Hair follicular keratinocyte (primary cell): ENCODE results near the gene STAT4.

DNA sequence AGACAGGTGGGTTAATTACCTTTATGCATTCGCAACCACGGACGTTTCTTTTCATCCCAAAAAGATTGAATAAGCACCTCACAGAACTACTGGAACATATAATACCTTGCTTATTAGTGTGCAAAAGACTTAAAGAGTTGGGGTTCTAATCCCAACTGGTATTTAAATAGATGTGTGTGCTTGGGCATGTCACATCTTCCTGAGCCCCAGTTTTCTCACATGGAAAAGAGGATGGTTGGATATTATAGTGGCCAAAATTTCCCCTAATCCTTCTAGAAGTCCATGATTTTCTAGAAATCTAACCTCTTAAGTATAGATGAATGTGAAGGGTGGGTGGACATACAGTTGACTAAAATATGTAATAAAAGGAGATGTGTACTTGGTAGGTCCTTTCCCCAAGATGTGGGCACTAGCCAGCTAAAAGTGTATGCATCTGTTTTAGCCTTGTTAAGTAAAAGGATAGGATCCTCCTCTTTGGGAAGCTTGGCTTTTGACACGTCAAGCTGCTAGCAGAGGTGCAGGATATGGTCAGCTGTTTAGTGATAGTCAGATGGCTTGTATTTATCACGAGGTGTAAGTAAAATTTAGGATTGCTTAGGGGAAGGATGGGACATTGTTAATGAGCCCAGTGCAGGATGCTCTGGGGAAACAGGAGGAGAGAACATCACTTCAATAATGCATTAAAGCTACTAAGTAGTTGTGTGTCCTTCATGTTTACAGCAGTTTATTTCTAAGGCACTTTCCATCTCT, 1.3 kb downstream of the MFSD6 start:
- RAMPAGE, long total RNA = no peak

DNA sequence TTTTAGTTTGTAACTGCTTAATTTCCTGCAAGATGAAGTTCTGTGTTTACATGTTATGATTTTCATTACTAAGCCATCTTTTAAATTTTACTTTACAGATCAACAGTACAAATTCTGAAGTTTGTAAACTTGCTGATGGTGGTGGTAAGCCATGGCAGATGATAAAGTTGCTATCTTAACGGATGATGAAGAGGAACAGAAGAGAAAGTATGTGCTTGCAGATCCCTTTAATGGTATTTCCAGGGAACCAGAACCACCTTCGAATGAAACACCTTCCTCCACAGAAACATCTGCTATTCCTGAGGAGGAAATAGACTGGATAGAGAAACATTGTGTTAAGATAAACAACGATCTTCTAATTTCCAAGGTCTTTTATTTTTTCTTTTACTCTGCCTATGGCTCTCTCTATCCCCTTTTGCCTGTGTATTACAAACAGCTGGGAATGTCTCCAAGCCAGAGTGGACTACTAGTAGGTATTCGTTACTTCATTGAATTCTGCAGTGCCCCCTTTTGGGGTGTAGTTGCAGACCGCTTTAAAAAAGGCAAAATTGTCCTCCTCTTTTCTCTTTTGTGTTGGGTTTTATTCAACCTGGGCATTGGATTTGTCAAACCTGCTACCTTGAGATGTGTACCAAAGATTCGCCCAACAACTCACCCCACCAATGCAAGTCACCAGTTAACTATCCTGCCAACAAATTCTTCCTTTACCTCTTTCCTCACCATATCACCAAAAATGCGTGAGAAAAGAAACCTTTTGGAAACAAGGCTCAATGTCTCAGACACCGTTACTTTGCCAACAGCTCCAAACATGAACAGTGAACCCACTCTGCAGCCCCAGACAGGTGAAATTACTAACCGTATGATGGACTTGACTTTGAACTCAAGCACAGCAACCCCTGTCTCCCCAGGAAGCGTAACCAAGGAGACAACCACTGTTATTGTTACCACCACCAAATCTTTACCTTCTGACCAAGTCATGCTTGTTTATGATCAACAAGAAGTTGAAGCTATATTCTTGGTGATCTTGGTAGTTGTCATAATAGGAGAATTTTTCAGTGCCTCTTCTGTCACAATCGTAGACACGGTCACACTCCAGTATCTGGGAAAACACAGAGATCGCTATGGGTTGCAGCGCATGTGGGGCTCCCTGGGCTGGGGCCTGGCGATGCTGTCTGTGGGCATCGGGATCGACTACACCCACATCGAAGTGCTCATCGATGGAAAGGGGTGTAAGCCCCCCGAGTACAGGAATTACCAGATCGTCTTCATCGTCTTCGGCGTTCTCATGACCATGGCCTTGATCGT, 28.2 kb downstream of the MFSD6 start:
- RAMPAGE, long total RNA = no peak

GRCh38 chr2:190467410-190468122, 59.4 kb downstream of the MFSD6 start:
- RAMPAGE, long total RNA = no peak

DNA sequence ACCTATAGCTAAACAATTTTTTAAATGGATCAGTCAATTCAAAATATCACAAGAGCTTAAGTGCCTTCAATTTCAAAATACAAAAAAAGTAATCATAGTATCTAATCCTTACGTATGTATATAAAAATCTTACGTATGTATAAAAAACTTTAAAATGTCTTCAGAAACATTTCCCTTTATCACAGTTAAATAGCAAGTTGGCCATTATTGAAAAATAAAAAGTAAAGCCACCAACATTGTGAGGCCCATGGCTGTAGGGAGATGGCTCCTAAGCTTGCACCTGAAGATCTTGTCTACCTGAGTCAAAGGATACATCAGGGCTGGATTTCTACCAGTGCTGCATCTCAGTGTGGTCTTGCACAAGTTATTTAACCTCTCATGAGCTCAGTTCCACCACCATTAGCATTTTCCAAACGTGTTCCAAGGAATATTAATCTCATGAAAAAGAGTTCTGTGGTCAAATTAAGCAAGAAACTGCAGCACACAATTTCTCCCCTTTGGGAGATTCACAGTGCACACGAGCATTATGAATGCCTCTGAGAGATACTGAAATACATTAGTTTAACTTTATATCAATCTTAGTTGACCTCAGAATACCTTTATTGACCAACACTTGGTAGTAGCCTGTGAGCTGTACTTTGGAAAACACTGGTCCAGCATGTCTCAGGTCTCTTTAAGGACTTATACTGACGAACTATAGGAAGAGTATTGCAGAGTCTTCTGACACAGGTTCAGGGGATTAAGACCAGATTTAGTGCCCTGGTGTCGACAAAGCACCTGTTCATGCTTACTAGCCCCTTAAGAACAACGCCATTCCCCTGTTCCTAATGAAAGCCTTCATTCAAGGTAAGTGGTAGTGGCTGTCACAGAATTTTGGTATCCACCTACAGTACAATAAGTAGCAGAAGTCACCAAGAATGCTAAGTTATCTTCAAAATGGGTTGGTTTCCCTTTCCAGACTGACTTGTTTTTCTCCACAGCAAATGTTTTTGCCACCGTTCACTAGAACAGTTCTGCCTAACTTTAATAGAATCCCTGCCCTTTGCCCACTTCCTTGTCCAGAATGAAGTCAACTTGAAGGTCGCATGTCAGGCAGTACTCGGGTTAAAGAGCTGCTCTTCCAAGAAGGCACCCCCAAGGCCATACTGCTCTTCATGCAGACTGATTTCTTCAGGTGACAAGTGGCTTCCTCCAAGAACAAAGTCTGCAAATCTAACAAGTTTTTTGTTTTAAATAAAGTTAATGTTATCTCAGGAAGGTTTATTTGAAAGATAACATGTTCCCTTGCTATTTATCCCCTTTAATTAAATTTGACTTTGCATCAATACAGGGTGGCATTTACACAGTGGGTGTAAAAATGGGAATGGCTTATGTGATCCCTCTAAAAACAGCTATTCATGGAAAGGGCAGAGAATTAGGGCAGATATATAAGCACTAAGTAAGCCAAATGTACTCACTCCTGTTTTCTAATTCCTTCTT, 25.9 kb downstream of the NEMP2 start:
- RAMPAGE, long total RNA = no peak

- RAMPAGE, long total RNA = no peak
Observed at GRCh38 chr2:190578304-190579242, 44.1 kb upstream of the NEMP2 start.

DNA sequence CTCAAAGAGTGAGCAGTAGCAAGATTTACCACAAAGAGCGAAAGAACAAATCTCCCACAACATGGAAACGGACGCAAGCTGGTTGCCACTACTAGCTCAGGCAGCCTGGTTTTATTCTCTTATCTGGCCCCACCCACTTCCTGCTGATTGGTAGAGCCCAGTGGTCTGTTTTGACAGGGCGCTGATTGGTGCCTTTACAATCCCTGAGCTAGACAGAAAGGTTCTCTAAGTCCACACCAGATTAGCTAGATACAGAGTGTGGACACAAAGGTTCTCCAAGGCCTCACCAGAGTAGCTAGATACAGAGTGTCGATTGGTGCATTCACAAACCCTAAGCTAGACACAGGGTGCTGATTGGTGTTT, 111.5 kb downstream of the NAB1 start:
- RAMPAGE, long total RNA = no peak

DNA sequence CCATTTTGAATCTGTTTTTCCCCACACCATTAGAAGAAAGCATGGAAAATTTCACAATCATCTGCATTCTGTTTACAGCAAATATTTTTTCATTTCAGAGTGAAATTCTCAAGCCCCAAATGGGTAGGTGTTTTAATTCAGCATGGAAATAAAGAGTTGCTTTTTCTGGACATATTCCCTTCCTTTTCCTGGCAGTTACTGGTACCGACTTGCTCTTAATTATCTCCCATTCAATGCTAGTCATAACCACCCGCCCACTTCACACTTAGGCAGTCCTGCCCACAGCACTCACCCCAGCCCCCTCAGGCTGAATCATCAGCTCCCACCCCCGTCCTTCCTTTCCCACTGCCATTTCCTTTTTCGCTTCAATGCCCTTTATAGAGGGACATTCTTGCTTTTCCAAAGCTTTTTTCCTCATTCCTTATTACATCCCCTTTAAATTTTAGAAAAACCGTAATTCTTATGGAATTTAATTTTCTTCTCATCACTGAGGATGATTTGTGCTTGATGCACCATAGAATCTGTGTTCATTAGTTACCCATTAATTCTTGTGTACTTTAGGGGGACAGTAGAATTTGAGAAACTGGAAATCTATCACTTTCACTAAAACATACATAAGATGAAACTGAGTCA, 89.0 kb upstream of the GLS start:
- RAMPAGE, long total RNA = no peak

GRCh38 chr2:190844269-190844765, 36.3 kb upstream of the GLS start:
- RAMPAGE, long total RNA = no peak

- RAMPAGE, long total RNA = no peak
Observed at GRCh38 chr2:190896815-190897363, 16.3 kb downstream of the GLS start.

GRCh38 chr2:190912383-190912988, 31.9 kb downstream of the GLS start:
- RAMPAGE, long total RNA = no peak

DNA sequence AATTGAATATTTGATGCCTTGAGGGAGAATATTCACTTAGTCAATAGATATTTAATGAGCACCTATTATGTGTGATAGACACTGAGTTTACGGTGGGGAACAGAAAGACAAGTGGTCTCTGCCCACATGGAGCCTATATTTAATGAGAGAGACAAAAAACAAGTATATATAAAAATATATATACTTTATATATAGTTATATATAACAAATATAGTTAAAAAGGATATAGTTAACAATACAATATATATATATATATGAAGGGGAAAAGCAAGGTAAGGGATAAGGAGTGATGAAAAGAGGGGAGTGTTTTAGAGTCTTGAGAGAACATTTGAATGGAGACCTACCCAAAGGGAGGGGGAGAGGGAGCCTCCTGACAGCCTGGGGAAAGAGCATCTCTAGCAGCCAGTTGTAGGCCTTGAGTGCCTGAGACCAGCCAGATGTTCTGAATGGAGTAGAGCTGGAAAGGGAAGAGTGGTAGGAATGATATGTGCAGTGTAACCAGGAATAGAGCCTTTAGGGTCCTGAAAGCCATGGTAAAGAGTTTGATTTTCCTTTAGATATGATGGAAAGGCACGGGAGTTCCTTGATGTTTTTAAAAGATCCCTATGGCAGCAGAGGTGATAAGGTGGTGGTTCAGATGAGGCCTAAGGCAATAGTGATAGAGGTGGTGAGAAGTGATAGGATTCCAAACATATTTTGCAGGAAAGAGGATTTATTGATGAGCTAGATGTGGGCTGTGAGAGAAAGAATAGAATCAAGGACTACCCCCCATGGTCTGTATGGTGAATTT, 64.0 kb downstream of the STAT1 start:
- RAMPAGE, long total RNA = no peak

GRCh38 chr2:190979959-190981004, 33.7 kb downstream of the STAT1 start:
- RAMPAGE, long total RNA = no peak

GRCh38 chr2:190999159-190999496, 14.8 kb downstream of the STAT1 start:
- RAMPAGE, long total RNA = no peak

DNA sequence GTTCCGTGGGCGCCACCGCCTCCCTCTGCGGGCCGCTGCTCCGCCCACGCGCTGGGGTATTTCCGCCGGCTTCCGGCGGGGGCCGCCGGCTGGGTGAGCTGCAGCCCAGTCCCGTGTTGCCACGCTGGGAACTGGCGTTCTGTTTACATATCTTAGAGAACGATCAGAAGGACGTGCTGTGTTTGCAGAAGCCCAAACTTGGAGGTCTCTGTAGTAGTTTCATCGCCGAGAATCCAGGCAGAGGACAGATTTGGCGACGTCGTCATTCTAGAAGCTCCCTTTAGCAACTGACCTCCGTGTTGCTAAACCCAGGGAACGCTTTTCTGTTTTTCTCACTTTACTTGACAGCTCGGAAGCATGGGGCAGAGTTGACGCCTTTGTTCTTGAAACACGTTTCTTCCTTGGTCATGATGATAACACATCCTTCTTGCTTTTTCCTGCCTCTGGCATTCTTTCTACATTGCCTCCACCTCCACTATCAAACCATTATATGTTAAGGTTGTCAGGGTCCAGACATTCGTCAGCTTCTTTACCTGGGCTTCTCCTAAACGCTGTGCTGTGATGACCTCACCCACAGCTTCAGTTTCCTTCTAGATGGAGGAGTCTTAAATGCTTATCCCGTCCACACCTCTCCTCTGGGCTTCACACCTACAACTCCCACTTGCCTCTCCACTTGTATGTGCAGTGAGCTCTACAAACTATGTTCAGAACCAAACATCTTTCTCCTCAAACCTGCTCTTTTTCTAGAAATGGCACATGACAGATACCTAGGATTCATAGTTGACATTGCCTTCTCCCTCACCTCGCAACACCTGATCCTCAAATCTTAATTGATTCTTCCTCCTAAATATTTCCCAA, 524 bp upstream of the STAT1 start:
- RAMPAGE, long total RNA = no peak

GRCh38 chr2:191041568-191042077, 27.7 kb upstream of the STAT1 start:
- RAMPAGE, long total RNA = no peak

- RAMPAGE, long total RNA = no peak
Observed at GRCh38 chr2:191127323-191127522, 23.6 kb downstream of the STAT4 start.

DNA sequence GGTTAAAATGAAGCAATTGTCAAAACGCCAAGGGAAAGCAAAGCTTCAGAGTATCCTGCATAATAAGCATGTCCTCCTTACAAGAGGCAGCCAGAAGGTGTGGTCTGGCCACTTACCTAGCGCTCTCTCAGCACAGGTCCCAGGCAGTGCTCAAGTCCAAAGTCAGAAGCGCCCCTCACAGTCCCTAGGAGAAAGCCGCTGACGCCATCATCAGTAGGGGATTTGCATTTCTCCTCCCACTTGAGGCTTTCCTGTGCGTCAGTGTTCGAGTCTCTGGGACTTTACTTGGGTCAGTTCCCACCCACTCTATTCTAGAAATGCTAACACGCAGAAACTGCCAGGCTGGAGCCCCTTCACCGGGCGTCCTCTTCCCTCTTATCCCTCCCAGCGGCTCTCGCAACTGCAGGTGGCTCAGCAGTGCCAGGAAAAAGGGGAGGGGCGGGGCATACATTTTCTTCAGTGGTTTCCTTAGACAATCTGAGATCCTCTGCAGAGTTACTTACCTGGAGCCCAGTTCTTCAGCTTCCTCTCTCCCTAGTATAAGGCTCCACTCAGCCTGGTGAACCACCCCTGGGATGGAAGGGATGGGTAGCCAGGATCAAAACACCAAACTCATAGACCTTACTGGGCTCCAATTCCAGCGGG, at the start of gene STAT4:
Gene STAT4, minus strand, starts transcription at position 164 of the 645 bp plus-strand sequence.
- RAMPAGE, long total RNA = no peak

- RAMPAGE, long total RNA = no peak
Observed at GRCh38 chr2:191172802-191173379, 22.1 kb upstream of the STAT4 start.

- RAMPAGE, long total RNA = no peak
Observed at GRCh38 chr2:191204309-191205018, 40.7 kb upstream of the MYO1B start.

GRCh38 chr2:191392794-191393218, 147.6 kb downstream of the MYO1B start:
- RAMPAGE, long total RNA = no peak